ENCODE measurements around the genes TNFRSF14 and ACTRT2.

DNA sequence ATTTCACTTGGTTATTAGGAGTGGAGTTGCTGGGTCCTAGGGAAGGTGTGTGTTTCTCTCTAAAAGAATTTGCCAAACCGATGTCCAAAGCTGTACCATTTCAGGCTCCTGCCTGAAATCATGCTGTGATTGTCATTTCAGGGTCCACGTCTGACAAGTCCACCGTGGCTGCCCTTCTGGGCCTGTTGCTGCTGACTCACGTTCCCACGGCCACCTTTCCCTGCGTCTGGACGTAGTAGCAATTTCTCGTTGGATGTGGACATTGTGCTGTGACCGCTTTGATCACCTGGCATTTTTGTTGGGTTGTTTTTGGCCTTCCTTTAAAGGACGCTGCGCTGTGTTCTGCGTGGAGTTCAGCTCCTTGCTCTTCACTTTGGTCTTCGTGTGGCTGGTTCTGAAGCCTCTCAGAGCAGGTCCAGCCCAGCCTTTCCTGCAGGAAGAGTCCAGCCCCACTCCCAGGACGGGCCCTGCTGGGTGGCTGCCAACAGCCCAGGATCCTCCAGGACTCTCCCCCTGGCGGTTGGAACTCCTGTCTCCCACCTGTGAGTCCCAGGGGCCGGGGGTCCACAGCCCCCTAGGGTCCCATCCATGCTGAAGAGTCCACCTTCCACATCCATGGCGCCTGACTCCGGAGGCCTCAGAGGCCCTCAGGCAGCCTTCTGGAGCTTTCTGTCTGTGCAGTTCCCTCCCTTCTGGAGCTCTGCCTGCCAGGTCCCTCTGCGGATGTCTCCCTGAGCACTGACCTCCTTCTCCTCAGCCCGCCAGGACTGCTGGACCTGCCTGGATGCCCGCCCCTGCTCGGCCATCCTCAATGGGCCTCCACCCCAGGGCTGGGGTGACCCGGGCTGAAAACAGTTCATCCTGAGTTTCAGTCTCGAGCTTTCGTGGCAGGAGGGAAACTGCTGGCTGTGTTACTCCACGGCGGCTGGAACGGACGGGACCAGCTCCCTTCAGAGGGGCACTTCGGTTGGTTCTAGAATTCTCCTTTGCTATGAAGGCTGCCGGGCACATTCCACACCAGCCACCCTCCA, 4.6 kb upstream of the TNFRSF14 start:
- RAMPAGE, long total RNA: no peak
- RRBS: no CpG with 5 or more reads among the region's 31 CpGs

DNA sequence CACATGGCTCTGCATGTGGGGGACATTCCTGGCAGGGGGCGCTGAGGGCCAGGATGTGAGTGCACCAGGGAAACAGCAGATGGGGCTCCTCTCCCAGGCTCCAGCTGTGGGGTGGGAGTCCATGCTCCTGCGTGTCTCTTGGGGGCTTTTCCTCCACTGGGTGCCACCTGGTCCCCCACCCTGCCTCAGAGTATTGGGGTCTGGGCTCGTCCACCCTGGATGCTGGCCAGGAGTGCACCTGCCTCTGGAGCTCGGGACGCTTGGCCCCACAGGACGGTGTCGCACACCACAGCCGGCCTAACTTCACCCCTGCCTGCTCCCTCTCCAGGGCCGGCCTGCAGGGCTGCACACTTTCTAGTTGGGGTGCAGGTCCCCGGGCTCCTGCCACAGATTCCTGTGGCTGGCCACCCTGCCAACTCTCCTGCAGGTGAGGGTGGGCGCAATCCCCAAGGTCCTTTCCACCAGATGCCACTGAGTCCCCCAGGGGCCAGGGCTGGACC, 1.1 kb upstream of the TNFRSF14 start:
- RAMPAGE, long total RNA: no peak
- RRBS: 83% methylated on average over 2 of the region's 11 CpGs

DNA sequence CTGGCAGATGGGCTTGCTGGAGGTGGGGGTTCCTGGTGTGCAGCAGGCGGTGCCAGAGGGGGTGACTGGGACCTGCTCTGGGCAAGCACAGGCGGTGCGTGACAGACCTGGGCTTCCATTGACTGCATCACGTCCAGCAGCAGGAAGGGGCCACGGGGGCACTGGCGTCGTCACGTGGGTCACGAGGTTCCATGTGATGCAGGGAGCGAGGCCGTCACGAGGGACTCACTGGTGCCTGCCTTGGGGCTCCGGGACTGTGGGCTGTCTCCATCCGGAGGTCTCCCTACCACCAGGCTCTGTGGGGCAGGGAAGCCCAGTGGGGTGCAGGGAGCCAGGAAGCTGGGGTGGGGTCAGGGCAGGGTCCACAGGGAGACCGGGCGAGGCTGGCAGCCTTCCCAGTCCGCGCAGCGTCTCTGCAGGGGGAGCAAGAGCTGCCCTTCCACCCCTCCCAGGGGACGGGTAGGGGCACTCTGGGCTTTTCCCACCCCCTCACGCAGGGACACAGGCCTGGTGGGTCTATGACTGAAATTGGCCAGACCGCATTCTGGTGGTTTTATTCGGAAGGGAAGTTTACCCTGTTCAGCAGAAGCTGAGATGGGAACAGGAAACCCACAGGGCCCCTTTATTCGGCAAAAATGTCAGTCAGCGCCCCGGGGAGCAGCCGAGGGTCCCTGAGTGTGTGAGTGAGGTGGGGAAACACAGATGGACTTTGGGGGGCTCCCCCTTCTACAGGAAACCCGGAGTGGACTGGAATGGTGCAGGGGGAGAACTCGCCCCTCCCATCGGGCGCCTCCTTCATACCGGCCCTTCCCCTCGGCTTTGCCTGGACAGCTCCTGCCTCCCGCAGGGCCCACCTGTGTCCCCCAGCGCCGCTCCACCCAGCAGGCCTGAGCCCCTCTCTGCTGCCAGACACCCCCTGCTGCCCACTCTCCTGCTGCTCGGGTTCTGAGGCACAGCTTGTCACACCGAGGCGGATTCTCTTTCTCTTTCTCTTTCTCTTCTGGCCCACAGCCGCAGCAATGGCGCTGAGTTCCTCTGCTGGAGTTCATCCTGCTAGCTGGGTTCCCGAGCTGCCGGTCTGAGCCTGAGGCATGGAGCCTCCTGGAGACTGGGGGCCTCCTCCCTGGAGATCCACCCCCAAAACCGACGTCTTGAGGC, at the start of gene TNFRSF14:
Gene TNFRSF14, plus strand, starts transcription at position 798 of the 1,158 bp plus-strand sequence.
- RAMPAGE, long total RNA: start-site peak on the plus strand centred at position 845 of the sequence, 104 bp wide, 7 and 11 reads in 2 replicates
- RRBS: 21% methylated on average over 6 of the region's 45 CpGs

DNA sequence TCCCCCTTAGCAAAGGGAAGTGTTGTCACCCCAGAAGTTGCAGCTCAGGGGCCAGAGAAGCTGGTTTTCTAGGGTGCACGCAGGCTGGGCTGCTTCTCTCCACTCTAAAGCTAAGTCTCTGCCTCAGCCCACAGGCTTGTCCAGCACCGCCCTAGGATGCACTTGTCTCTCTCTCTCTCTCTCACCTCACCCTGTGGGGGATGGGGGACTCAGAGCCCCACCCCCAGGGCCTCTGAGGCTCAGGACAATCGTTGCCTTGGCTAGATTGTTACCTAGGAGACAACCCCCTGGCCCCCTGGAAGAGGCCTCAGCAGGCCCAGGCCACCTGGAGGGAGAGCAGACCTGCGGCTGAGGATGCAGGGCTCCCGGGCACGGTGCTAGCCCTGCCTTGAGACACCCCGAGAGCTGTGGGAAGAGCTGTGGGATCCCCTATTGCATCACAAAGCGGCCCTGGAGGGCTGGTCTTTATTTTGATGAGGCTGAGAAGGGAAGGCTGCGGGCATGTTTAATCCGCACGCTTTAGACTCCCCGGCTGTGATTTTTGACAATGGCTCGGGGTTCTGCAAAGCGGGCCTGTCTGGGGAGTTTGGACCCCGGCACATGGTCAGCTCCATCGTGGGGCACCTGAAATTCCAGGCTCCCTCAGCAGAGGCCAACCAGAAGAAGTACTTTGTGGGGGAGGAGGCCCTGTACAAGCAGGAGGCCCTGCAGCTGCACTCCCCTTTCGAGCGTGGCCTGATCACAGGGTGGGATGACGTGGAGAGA, at the start of gene ACTRT2:
Gene ACTRT2, plus strand, starts transcription at position 282 of the 765 bp plus-strand sequence.
- RAMPAGE, long total RNA: no peak
- RRBS: 85% methylated on average over 4 of the region's 19 CpGs

DNA sequence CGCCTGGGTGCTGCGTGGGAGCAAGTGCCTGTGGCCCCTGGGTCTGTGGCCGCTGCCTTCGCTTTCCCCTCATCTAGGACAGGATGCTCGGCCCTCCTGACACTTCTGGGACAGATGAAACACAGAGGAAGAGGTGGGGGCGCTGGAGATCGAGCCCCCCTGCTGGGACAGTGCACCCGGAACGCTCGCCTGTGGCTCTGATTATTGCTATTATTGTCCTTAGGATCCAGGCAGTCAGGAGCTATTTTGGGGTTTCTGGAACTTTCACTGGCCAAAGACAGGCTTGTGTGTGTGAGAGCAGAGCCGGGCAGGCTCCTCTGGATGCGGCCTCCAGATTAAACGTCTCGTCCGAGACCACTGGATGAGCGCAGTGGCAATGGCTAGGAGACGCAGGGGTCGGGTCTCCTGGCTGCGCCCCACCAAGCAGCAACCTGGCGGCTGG, 13.9 kb downstream of the PRDM16 start:
- RAMPAGE, long total RNA: no peak
- RRBS: no CpG with 5 or more reads among the region's 20 CpGs

DNA sequence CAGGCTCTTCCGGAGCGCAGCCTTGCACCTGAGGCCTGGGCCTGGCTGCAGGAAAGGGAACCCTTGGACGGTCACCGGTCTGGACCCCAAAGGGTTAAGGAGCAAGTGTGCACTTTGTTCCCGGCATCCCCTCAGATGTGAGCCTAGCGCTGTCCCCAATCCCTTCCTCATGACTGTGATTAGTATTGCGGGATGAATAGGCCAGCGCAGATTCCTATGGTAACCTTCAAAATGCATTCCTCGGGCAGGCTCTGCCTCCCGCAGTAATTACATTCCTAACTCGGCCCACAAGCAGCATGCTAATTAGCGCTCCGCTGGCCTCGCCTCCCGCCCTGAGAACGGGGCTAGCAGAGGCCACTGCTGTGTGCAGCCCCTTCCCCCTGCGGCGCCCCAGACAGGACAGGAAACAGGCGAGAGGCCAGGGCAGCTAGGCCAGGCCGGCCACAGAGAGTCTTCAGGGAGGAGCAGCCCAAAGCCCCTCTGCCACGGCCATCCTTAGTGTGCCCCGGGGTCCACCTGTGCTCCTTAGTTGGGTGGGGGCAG, 36.5 kb downstream of the PRDM16 start:
- RAMPAGE, long total RNA: no peak
- RRBS: 32% methylated on average over 7 of the region's 22 CpGs

DNA sequence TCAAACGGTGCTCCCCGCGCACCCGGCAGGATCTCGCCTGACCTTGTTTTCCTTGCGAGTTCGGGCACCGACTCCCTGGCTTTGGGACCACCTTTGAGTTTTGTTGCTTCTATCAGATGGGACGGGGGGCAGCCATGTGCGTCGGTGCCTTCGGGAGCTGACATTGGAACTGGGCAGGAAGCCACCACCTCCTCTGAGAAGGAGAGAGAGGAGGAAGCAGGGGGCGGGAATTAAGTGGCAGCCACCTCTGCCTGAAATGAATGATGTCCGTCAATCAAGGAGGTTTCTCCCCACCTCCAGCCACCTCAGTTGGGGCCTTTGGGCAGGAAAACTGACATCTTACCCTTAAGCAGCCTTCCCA, 119.6 kb downstream of the PRDM16 start:
- RAMPAGE, long total RNA: no peak
- RRBS: 32% methylated on average over 4 of the region's 14 CpGs

DNA sequence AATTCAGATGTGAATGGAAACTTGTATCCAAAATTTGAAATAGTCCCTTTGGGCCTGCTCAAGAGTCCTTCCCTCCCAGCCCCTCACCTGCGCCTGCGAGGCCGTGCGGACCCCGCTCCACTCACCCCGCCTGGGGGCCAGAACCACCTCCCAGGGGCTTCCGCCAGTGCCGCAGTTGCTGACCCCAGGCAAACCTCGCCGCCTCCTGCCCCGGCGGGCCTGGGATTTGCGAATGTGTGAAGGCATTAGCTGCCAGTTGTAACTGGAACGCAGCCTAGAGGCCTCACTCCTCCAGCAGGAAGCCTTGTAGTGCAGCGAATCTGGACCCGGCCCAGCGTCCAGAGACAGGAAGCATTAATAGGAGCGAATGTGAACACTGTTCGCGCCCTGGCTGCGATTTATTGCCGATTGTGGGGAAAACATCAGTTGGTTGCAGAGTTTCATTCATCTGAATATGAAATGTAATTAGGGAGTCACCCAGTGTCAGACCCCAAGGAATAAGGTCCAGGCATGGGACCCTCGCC, 140.9 kb upstream of the ARHGEF16 start:
- RAMPAGE, long total RNA: no peak
- RRBS: 2% methylated on average over 2 of the region's 23 CpGs

DNA sequence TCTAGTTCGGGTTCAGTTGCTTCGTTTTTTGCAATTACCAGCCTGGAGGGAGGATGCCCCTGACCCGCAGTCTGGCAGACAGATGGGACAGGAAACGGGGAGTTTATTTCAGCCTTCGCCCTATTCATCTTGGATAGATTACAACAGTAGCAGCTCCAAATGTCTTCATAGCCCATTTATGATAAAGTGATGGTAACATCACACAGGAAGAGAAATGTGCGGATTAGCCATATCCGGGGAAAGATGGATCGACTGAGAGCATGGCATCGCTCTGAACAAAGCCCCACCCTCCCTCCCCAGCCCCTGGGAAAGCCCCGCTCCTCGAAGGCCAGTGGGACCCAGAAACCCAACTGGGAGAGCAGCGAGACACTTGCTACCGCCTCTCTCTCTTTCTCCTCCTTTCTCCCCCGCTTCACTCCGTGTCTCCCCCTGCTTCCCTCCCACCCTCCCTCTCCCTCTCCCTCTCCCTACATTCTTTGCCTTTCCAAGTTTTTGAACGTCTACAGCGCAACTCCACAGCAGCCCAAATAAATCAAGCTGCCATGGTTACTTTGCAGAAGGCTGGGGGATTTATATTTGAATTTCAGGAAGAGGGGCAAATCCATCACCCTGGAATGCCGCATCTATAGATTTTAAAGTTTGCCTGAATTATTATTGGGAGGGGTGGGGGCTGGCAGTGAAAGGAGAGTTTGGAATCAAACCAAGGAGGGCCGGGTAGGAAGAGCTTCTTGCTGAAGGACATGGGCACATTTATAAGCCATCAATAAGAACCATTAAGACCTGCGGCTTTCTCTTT, 139.5 kb upstream of the ARHGEF16 start:
- RAMPAGE, long total RNA: no peak
- RRBS: no CpG with 5 or more reads among the region's 20 CpGs

GRCh38 chr1:3351355-3352181, 102.9 kb upstream of the ARHGEF16 start:
- RAMPAGE, long total RNA: no peak
- RRBS: 7% methylated on average over 2 of the region's 10 CpGs

- RAMPAGE, long total RNA: no peak
- RRBS: no CpG with 5 or more reads among the region's 51 CpGs
Observed at GRCh38 chr1:3352182-3353445, 101.9 kb upstream of the ARHGEF16 start.

GRCh38 chr1:3467640-3468040, 13.2 kb downstream of the ARHGEF16 start:
- RAMPAGE, long total RNA: no peak
- RRBS: 96% methylated on average over 2 of the region's 15 CpGs

DNA sequence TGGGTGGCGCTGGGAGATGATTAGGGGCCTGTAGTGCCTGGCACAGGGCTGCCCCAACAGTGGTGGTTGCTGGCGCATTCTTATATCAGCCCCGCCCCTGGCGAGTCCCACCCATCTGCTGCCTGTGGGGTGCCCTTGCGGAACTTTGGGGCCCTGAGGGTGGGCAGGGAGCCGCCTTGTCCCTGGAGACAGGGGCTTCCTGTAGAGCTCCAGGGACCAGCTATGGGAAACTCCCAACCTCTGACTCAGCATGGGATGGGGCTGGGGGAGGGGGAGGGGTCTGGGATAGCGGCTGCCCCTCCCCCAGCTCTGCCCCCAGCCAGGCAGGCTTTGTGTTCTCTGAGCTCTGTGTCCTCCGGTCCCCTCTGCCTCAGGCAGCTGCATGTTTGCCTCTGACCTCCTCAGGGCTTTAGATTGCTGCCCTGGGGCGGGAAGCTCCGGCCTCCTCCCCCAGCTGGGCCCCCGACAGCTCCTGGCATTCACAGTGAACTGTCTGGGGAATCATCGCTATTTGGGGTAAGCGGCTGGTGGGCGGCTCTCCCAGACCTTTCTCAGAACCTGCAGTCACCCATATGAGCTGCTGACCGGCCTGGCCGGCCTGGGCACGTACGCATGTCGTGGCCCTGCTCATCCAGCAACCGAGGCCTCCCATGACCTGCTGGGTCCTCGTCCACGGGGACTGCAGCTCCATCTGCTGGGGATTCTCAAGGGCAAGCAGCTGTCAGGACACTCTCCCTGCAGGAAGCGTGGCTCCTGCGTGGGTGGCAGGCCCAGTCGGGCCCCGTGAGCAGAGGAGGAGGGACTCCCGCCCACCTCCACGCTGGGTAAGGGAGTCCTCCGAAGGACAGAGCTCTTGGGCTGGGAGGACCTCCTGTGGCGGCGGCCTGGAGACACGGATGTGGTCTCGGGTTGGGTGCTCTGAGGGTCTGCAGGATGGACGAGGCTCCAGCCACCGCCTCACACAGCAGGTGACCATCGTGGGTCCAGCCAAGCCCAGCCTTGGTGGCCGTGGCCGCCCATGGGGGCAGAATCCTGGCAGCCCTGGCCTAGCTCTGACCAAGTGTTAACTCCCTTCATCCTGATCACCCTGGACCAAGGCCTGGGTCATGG, 17.2 kb downstream of the ARHGEF16 start:
- RAMPAGE, long total RNA: start-site peak on the plus strand centred at position 428 of the sequence, 305 bp wide, 16 and 13 reads in 2 replicates
- RRBS: 31% methylated on average over 3 of the region's 38 CpGs

GRCh38 chr1:3530208-3530791, 75.8 kb downstream of the ARHGEF16 start:
- RAMPAGE, long total RNA: no peak
- RRBS: no CpG with 5 or more reads among the region's 21 CpGs

DNA sequence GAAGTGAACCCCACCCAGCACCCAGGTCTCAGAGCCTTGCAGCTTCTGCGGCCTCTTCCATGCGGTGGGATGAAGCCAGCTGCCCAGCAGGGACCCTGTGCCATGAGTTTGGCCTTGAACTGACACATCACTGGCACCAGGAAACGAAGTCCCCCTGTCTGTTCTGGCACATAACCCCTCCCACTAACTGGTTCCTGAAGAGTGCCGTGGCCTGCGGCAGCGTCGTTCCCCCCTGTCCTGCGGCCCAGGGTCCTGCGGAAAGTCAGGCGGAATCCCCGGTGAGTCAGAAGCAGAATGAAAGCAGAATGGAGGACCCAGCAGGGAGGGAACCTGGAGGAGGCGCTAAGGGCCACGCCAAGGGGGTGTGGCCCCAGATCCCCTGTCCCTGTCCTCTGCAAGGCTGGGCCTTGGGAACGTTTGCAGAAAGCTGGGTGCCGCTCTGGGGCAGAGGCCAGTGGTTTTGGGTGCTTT, 36.0 kb downstream of the TP73 start:
- RAMPAGE, long total RNA: no peak
- RRBS: no CpG with 5 or more reads among the region's 15 CpGs

- RAMPAGE, long total RNA: no peak
- RRBS: no CpG with 5 or more reads among the region's 33 CpGs
Observed at GRCh38 chr1:3718012-3718495, 34.2 kb upstream of the CCDC27 start.

DNA sequence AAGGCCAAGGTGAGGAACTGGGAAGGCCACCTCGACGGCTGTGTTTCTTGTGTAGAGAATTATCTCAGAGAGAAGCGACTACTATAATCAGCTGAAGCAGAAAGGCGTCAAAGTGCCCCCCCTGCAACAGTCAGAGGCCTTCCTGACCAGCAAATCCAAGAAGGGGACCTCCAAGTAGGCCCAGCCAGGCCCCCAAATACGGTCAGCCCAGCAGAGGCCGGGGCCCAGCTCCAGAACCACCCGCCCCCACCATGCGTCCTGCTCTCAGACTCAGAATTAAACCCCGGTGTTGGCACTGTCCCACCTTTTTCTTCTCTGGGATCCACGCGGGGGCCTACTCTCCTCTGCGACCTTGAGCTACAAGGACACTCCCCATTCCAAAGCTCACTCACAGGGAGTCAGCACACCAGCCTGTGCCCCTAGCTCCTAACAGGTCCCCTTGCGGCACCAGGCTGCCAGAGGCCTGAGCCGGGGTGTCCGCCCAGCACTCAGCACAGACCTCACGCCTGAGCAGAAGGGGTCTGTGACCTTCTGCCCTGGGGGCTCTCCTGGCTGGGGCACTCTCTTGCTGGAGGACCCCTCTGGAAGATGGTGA, 1.1 kb upstream of the SMIM1 start:
- RAMPAGE, long total RNA: no peak
- RRBS: 67% methylated on average over 4 of the region's 16 CpGs

DNA sequence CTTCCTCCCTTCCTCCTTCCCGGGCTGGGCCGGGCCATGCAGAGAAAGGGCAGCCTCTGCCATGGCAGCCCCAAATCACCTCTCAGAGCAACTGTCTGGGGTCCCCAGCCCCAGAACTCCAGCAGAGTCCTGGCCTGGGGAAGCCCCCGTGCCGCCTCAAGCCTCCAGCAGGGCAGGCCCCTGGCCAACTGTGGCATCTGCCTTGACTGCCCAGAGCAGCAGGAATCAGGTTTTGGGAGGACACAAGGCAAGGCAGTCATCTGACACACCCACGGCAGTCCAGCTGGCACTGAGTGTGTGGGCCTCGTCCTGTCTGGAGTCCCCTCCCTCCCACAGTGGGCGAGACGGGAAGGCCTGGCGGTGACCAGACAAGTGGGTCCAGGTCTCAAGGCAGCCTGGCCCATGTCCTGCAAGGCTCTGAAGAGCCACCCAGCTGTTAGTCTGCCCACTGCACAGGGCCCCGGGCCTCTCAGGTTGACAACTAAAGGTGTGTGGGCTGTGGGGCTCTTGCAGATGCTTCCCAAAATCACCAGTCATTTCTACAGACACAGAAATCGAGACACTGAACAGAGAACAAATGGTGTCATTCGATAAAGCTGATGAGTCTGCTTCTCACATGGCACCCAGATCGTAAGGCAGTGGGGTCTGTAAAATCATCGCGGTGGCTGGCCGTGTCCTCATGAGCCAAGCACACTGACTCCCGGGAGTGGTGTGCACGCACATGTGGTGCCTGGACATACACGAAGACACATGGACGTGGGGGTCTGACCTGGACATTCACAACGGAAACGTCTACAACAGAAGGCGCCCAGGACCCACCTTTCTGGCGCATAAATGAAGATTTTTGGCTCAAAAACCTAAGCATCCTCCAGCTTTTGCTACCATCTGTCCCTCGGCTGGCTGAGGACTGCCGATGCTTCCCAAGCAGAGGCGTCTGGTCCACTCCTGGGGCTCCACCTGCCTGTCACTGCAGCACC, 6.5 kb downstream of the SMIM1 start:
- RAMPAGE, long total RNA: no peak
- RRBS: 54% methylated on average over 1 of the region's 27 CpGs

DNA sequence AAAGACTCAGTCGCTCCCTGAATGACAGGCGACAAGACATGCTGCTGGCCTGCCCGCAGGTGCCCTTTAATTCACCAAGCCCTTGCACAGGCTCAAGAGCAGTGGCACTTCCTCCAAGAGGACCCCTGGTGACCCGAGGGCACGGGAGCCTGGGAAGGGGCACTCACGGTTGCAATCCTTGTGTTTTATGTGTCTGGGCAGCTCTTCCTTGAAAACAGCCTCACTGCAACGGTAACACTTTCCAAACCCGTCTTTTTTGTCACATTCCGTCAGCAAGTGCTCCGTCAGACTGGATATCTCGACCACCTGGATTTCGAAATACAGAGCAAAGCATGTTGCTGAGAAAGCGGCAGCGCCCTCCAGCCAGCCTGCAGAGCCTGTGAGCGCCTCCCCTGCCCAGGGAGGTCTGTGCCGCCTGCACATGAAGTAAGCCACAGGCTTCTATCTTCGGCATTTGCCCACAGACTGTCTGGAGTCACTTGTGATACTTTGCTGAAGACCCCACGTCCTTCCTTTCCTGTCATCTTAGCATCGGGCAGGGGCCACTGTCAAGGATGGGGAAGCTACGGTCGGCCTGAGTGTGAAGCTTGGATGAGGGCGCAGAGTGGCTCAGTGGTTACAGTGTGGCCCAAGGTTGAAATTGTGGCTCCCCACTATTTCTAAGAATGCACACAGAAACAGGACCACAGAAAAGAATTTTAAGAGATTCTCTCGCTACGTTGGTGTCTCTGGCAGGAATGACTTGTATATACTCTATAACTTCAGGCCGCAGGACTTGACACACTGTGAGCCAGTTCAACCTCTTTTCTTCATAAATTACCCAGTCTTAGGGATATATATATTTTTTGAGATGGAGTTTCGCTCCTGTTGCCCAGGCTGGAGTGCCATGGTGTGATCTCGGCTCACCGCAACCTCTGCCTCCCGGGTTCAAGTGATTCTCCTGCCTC, 27.2 kb upstream of the LRRC47 start:
- RAMPAGE, long total RNA: no peak
- RRBS: no CpG with 5 or more reads among the region's 29 CpGs

GRCh38 chr1:4978638-4979408, 324.4 kb downstream of the AJAP1 start:
- RAMPAGE, long total RNA: no peak
- RRBS: no CpG with 5 or more reads among the region's 19 CpGs